ENCODE data around the gene GRIP1.

- PRO-cap, 2 experiments: no peak in any of the 2 experiments
Measured at GRCh38 chr12:62505679-62506078, 39.1 kb downstream of the MON2 start.

DNA sequence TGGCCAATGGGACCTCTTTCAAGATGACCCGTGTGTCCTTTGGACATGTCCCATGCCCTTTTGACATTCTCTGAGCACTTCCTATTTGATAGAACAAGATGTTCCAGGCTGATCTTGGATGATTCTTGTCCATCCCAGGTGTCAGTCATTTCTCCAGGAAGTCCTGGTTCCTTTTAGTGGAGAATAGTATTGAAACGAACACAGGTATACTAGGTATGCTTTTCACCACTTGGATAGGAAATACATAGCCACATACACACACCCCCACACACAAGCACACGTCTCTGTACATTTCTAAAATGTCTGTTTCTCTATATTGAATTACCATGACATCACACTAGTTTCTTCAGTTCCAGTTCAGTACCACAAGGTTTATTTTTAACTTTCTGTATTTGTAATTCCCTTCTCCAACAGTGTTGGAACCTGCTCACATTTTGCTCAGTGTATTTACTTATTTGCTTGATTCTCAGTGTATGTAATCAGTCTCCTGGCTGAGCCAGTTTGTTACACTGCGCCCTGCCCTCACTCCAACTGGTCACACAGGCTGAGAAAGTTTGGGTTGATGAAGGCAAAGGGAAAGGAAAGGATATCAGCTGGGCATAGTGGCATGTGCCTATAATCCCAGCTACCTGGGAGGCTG lies 67.0 kb downstream of the MON2 start:
- PRO-cap, 2 experiments: no peak in any of the 2 experiments

DNA sequence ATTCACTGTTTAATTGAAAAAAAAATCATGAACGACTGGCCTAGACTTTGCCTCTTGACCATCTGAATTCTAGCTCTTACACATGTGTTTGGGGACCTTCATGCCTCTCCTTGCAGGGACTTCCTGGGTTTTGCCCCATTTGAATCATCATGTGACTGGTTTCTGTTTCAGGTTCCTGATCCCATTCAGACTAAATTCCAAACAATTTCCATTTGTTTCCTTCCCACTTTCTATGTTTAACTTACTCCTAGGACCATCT lies 125.5 kb upstream of the AVPR1A start:
- PRO-cap, 2 experiments: no peak in any of the 2 experiments

GRCh38 chr12:63845591-63846186 lies 1.2 kb downstream of the SRGAP1 start:
- PRO-cap, 2 experiments: peak in 1 of 2 experiments; most common minus-strand start chr12:63845825 (in 1)

- PRO-cap, 2 experiments: no peak in any of the 2 experiments
Measured at GRCh38 chr12:63918136-63919453, 74.1 kb downstream of the SRGAP1 start.

DNA sequence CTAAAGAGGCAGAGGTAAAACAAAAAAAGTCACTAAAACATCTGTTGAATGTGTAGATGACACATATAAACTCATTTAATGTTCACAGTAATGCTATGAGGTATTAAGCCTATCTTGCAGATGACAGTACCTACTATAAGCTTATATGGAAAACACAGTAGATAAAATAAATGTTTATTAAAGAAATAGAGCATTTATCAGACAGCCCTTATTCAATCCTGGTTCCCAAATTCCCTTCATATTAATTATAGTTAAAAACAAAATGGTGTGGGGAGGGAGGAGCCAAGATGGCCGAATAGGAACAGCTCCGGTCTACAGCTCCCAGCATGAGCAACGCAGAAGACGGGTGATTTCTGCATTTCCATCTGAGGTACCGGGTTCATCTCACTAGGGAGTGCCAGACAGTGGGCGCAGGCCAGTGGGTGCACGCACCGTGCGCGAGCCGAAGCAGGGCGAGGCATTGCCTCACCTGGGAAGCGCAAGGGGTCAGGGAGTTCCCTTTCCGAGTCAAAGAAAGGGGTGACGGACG lies 26.7 kb downstream of the KICS2 start:
- PRO-cap, 2 experiments: no peak in any of the 2 experiments

DNA sequence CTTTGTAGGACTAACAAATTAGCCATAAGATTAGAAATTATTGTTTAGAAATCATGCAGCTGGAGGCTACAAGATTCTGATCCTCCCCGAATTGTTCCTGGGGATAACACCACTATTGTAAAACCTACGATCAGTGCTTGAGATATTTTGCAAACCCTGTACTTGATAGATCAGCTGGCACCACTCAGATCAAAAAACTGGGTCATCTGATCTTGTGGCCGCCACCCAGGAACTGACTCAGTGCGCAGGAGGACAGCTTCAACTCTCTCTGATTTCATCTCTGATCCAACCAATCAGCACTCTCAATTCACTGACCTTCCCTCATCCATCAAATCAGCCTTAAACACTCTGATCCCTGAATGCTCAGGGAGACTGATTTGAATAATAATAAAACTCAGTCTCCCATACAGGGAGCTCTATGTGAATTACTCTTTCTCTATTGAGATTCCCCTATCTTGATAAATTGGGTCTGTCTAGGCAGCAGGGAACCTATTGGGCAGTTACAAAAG lies 4.2 kb upstream of the XPOT start:
- PRO-cap, 2 experiments: no peak in any of the 2 experiments

- PRO-cap, 2 experiments: no peak in any of the 2 experiments
Measured at GRCh38 chr12:64419472-64420692, 15.7 kb downstream of the XPOT start.

GRCh38 chr12:64456108-64456516 lies 4.2 kb downstream of the TBK1 start:
- PRO-cap, 2 experiments: no peak in any of the 2 experiments

- PRO-cap, 2 experiments: no peak in any of the 2 experiments
Measured at GRCh38 chr12:64542621-64543114, 67.6 kb upstream of the RASSF3 start.

- PRO-cap, 2 experiments: no peak in any of the 2 experiments
Measured at GRCh38 chr12:64627519-64628125, 17.3 kb downstream of the RASSF3 start.

DNA sequence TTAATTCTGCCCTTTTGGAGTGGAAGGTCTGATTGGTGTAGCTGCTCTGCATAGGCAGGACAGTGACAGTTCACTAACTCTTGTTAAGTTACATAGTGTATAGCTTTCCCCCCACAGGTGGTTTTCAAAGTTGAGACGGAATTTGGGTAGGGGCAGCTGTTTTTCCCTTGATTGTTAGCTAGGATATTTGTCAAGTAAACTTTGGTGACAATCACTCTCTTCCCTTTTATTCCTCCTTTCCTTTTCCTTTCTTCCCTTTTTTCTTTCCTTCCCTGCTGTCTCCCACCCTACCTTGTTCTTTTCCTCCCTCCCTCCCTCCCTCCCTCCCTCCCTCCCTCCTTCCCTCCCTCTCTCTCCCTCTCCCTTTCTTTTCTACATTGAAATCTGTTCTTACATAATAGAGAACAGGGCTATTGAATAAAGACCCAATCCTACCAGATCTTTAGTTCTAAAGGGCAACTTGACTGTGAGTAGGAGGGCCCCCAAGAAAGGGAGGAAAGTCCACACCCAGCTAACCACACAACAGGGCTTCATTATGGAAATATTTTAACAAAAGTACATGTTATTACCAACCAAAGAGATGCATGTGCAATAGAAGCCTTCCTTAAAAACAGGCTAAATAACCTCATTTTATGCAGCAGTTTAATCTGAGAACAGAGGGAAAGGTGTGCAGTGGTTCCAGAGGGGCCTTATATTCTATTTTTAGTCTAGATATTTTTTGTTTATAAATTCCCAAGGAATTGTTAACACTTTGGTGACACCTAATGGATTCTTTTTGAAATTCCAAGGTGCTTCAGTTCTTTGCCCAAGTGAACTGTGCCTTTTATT lies 63.2 kb downstream of the GNS start:
- PRO-cap, 2 experiments: no peak in any of the 2 experiments

- PRO-cap, 2 experiments: no peak in any of the 2 experiments
Measured at GRCh38 chr12:65729309-65729764, 94.9 kb upstream of the HMGA2 start.

DNA sequence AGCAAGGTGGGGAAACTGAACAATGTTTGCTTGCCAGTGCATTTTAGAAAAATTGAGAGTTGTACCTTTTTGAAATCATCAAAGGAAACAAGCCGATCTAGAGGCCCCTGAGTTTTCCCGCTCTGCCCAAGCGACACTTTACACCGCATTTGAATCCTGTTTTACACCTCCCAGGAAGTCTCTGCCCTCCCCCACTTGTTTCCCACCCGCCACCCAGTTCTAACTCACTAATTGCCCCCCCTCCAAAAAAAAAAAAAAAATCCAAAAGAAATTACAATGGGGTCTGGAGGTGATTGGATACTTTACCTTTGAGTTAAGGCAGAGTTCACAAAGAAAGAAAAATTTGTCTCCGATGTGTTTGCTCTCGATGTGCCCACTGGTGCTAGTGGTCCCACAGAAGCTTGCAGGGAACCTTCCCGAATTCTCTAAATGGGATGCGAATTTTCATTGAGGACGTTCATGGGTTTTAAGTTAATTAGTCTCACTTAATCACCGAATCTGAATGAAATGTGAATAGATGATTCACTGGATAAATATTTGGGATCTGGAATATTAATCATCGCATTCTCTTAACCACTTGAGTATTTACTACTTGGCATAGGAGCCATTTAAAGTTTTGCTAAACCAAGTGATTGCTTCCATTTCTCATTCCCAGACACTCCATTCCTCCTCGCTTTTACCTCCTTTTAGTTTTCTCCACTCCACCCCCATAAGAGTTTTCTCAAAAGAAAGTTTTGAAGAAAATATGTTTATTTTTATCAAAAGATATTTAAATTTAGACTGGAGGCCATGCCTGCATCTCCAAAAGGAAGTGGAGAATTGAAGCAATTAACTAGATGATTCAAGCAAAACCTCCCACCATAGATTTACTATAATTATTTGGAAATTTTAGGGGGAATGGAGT lies 2.5 kb downstream of the HMGA2 start:
- PRO-cap, 2 experiments: no peak in any of the 2 experiments

- PRO-cap, 2 experiments: no peak in any of the 2 experiments
Measured at GRCh38 chr12:66132366-66132941, 1.9 kb upstream of the LLPH start.

- PRO-cap, 2 experiments: no peak in any of the 2 experiments
Measured at GRCh38 chr12:66190417-66191213, 1.6 kb downstream of the IRAK3 start.

DNA sequence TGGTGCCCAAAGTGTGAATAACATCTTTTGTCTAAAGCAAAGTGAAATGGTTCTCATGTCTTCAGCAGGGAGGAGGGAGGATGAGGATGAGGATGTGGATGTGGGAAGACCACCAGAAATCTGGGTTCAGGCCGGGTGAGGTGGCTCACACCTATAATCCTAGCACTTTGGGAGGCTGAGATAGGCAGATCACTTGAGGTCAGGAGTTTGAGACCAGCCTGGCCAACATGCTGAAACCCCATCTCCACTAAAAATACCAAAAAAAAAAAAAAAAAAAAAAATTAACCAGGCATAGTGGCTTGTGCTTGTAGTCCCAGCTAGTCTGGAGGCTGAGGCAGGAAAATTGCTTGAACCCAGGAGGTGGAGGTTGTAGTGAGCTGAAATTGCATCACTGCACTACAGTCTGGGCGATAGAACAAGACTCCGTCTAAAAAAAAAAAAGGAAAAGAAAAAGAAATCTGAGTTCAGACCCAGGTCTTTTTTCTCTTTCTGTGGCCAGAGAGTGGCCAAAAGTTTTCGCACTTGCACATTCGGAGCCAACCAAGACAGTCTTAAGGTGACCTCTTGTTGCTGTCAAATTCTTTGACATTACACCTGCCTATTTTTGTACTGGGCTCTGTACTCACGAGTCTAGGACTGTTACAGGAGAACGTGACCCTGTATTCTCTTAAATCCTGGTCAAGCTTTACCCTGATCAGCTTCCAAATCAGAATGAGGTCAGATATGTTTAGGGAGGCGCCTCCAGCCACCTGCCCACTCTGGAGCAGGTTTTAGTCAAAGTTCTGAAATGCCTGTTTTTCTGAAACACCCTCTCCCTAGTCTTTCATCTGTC lies 47.3 kb downstream of the IRAK3 start:
- PRO-cap, 2 experiments: no peak in any of the 2 experiments

DNA sequence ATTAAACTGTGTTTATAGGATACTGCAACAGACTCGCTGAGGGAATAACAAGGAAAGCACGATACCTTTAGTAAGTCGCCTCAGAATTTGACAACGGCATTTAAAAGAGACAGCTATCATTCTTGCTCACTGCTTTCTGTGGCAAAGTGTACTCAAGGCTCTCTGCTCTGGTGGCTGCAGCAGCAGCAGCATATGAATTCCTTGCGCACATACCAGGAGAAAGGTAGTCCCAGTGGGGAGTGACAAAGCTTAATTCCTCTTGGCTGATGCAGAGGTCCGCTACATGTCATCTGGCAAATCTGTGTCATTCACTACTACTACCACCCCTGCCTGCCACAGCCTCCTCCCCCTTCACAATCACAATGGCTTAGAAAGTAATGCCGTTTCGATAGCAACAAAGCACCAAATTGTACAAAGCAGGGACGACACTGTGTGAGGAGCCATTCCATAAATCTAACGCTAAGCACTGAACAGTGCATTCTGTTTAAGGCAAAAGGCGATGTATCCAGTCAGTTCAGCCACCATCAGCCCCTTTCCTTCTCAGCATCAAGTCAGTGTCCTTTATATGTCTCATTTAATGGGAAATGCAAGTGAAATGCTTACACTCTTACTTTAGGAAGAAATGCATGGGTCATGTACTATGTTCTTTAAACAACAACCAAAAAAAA lies at the start of gene GRIP1:
Gene GRIP1 (minus strand): TSS at position 292 of the 668 bp plus-strand sequence.
- PRO-cap, 2 experiments: no peak in any of the 2 experiments

DNA sequence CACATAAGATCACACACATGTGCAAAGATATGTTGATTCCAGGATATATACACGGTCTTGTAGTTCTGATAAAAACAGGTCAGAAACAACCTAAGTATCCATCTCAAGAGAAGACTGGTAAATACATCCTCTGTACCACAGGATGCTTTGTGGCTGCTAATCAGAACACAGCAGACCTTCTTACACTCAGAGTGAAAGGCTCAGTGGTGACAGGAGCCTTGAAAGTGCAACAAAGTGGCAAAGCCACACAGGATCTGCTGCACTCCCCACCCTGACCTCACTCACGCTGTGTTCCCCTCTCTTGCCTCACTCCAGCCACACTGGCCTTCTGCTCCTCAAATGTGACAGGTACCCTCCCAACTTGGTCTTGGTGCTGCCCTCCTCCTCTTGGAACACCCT lies 98.1 kb upstream of the GRIP1 start:
- PRO-cap, 2 experiments: no peak in any of the 2 experiments

GRCh38 chr12:66849667-66850172 lies 170.8 kb upstream of the GRIP1 start:
- PRO-cap, 2 experiments: no peak in any of the 2 experiments